Mucosa of descending colon (tissue), 1 donor: Measurements from ENCODE around the genes MKNK1 and DMRTA2.

DNA sequence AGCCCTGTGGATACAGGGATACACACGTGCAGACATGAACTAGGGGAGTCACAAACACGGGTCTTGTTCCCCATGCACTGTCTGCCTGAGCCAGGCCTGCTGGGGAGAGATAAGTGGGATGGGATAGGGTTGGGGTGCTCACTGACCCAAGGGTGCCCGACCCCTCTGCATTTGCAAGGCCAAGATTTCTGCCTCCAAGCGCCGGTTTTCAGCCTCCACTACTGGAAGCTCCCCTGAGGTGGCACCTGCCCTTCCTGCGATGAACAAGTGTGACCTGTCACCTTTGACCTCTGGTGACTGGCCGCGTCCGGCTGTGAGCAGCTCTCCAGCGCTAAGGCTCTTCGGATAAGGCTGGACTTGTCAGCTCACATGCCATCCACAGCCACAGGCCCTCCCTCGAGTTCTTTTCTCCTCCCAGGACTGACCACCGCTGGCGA, 1.7 kb downstream of the CCDC17 start:
- PRO-cap, result unidirectional peak, minus-strand start at position 339 of the sequence

DNA sequence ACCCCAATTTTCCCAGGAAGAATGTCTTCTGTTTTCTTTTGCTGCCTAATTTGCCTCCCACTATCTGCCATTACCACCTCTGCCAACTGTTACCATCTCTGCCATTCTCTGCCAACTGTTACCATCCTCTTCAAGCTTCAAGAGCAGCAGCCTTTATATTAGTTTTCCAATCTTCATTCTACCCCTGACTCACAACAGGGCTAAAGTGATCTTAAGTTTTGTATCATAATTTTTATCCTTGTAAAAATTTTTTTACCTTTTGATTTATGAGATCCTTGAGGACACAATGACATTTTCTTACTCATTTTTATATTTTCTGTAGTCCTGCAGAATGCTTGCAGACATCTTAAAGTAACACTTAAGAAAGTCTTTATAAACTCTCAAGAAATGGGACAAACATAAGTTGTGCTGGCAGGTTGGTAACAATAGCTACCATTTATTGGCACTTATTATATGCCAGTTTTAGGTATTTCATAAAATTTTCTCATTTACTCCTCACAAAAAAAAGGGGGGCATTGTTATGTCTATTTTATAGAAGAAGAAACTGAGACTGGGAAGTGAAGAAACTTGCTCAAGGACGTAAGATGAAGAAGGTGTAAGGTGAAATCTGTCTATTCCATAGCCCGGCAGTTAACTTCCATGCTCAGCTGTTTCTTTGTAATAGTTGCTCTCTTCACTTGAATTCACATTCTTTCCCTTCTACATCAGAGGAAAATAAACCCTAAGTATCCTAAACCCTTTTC, 13.7 kb upstream of the CCDC17 start:
- PRO-cap, result no peak

- PRO-cap, result unidirectional peak, plus-strand start at chr1:46026298
Observed at GRCh38 chr1:46025309-46026543, 106.7 kb downstream of the PIK3R3 start.

- PRO-cap, result no peak
Observed at GRCh38 chr1:46341580-46342351, 1.2 kb downstream of the NSUN4 start.

DNA sequence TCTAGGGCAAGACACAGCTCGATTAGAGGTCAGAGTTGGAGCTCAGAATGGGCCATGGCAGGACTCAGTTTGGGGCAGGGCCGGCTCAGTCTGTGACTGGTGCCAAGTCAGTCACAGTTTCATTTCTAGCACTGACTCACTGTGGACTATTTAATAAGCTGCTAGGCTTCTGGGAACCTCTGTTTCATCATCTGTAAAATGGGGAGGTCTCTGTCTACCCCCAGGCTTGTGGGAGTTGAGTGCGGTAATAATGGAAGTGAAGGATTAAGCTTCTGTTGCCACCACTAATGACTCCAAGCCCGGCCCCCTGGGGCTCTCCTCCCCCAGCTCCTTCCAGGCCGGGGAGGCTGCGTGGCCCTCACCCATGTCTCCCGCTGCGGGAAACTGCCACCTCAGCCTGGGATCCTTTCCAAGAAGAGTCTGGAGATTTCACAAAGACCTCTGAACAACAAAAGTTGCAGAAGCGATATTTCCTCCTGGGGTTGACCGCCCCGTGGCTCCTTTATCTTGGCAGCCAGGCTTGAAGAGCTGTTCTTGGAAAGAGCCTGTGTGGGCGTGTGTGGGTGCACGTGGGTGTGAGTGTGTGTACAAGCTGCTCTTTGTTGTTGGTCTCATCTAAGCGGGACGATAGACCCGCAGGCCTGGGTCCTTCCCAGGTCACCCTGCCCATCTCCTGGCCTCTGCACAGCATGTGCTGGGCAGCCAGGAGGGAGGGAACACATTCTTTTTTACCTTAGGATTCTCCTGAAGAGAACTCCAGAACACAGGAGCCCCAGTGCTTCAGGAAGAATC, 12.9 kb downstream of the TMEM275 start:
- PRO-cap, result no peak

GRCh38 chr1:46603870-46604923, at the start of gene MKNK1:
TSS of gene MKNK1 (minus strand) at chr1:46604268.
- PRO-cap, result bidirectional peak, plus-strand start at chr1:46603993, minus-strand start at chr1:46603933; bidirectional peak, plus-strand start at chr1:46604464, minus-strand start at chr1:46604249

GRCh38 chr1:46749780-46750717, 31.1 kb upstream of the EFCAB14 start:
- PRO-cap, result no peak

DNA sequence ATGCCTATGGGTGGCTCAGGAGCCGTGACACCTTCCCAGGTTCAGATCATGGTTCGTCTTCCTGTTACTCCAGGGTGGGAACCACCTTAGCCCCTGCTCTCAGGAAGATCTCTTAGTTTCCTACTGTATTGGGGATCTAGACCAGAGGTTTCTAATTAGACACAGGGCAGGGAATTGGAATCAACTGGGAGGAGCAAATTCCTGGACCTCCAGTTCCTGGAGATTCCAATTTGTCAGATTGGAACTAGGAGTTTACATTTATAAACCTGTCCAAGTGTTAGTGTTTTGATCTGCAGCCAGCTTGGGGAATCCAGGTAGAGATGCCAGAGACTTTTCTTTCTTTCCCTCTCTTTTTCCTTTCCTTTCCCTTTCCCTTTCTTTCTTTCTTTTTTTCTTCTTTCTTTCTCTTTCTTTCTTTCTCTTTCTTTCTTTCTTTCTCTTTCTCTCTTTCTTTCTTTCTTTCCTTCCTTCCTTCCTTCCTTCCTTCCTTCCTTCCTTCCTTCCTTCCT, 987 bp downstream of the CYP4B1 start:
- PRO-cap, result no peak

- PRO-cap, result no peak
Observed at GRCh38 chr1:47212772-47213873, 18.9 kb downstream of the TAL1 start.

DNA sequence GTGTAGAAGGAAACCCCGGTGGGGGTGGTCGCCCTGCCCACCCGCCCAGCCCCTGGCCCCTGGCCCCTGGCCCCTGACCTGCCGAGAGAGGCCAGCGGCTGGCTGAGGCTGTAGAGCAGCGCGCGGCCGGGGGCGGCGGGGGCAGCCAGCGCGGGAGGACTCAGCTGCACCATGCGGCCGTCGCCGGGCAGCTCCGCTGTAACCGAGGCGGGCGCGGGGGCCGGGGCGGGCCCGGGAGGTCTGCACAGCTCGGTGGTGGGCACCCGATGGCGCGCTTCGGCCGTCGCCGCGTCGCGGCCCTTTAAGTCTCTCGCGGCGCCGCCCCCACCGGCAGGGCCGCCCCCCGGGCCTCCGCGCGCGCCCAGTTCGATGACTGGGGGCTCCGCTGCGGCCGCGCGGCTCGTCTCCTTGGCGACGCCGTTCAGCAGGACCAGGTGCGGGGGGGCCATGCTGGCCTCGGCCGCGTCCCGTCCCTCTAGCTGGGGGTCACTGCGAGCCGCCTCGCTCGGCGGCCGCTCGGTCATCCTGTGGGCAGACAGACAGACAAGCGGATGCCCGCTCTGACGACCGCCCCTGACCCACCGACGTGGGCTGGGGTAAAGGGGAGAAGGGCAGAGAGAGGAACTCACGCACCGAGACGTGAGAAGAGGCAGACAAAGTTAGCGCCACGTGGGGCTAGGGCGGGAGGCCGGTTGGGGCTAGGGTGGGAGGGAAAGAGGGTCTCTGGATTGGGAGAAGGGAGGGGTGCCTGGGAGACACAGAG, 6.5 kb downstream of the TAL1 start:
- PRO-cap, result no peak

DNA sequence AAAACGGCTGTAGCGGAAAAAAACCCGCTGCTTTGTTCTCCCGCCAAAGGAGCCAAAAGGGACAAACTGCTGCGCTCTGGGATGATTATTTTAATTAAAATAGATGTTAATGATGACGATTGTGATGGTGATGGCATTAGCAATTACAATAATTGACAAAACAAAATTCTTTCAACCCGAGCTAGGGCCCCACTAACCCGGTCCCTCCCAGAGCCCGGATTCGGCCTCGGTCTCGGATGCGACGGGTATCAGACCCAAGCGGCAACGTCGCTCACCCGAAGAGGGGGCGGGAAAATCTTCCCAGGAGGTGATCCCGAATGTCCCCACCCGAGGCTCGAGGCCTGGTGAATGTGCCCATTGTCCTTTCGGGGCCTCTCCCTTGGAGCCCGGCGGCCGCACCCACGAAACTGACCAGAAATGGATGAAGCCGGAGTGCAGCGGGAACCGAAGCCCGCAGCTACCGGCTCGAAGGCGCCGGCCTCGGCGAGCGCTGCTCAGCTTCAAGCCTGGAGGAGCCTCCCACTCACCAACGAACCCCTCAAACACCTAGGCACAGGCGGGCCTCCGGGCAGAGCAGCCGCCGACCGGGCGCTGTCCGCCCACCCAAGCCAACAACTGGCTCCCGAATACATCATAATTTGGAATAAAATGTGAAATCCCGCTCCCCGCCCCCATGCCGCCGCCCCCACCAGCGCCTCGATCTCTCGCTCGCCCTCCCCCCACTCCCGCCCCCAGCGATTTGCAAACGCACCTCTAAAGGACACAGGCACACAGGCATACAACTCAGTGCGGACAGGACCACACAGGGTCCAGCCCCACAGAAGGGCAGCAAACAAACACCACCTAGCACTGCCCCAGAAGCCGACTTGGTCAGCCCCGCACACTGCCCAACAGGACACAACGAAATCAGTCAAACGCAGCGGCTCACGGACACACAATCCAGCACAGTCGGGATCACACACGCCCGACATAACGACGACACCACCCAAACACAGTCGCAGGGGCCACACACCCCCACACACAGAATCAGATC, 1.1 kb downstream of the TAL1 start:
- PRO-cap, result bidirectional peak, plus-strand start at position 781 of the sequence, minus-strand start at position 617 of the sequence

DNA sequence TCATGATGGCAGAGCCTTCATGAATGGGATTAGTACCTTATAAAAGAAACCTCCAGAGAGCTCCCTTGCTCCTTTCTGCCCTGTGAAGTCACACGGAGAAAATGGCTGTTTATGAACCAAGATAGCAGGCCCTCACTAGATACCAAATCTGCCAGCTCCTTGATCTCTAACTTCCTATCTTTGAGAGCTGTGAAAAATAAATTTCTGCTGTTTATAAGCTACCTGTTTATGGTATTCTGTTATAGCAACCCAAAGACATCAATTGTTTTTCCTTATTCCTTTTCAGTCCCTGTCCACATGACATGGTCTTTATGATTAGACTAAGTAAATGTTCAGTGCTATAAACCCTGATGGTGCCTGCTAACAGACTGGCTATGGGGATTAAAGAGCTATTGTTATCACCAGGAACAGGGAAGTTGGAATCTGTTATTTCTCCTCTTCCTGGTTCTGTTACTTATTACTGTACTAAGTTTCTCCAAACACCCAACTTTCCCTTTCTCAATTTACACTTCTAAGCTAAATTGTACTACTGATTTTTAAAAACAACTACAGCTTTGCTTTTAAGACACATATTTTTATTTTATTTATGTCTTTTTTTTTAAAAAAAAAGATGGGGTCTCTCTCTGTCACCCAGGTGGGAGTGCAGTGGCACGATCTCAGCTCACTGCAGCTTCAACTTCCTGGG, 9.8 kb upstream of the STIL start:
- PRO-cap, result no peak

DNA sequence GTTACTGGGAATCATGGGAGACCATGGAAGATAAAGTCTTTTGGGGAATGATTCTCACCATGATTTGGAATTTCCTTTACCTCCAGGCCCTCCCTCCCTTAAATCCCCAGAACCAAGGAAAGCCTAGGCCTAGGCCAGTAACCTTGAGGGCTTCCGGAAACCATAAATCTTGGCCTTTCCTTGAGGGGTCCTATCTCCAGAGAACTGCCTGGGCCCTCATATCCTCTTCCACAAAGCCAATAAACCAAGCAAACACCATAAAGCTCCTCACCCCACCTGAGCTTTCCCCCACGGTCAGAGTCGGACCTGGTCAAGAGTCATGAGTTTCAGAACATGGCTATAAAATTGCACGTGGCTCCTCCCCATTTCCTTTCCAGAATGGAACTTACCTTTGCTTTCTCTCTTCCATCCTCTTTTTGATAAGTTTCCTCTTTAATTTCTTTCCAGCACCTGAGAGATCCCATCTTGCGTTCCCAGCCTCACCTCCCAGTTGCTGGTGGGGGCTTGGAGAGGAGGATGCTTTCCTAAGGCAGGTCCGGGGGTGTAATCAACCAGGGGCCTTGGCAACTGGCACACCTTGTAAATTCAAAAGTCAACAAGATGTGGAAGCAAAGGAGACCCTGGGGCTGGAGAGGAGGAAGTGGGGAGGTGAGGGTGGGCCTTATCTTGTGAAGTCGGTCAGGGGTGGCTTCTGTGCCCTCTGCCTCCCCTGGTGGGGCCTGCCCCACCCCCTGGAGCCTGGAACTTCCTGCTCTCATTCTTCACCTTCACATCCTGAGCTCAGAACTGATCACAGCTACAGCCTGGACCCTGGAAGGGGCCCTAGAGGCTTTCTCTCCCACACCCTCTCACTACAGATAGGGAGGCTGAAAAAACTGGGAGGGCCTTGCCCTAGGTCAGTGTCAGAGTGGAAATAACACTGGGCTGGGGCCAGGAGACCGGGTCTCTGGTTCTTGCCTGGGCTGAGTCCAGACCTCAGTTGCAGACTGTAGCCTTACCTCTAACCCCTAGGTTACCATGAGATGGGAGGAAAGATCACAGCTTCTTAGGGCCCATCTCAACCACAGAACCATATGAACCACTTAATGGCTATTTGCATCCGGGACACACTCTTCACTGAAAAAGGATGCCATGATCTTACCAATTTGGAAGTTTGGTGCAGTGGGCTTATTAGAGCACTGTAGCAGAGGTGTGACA, 260.1 kb downstream of the FOXD2 start:
- PRO-cap, result bidirectional peak, plus-strand start at position 365 of the sequence, minus-strand start at position 232 of the sequence; bidirectional peak, plus-strand start at position 764 of the sequence, minus-strand start at position 495 of the sequence; unidirectional peak, plus-strand start at position 899 of the sequence

- PRO-cap, result no peak
Observed at GRCh38 chr1:47764824-47765802, 232.1 kb downstream of the TRABD2B start.

GRCh38 chr1:50047690-50048470, 24.1 kb upstream of the AGBL4 start:
- PRO-cap, result no peak

- PRO-cap, result no peak
Observed at GRCh38 chr1:50109342-50110121, 812 bp downstream of the ELAVL4 start.

DNA sequence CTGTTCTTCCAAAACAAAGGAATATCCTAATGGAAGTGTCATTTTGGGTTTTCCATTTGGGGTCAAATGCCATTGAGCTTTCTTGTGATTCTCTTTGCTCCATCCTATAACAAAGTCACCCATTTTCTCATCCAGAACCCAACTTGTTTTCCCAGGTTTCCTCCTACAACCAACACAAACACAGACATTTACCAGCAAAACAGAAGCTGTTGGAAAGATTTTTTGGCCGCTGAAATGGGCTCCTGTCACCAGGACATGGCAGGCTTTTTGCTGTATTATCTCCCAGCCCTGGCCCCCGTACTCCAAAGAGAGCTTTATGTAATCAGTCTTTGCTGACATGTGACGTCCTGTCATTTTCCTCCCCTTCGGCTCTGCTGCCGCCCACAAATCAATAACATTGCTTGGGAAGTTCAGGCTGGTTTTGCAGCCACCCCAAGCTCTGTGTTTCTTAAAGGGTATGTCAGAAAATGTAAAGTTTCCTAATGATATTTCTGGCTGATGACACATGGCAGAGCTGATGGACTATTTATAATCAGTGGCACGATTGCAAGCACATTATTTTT, 66.9 kb downstream of the ELAVL4 start:
- PRO-cap, result no peak

DNA sequence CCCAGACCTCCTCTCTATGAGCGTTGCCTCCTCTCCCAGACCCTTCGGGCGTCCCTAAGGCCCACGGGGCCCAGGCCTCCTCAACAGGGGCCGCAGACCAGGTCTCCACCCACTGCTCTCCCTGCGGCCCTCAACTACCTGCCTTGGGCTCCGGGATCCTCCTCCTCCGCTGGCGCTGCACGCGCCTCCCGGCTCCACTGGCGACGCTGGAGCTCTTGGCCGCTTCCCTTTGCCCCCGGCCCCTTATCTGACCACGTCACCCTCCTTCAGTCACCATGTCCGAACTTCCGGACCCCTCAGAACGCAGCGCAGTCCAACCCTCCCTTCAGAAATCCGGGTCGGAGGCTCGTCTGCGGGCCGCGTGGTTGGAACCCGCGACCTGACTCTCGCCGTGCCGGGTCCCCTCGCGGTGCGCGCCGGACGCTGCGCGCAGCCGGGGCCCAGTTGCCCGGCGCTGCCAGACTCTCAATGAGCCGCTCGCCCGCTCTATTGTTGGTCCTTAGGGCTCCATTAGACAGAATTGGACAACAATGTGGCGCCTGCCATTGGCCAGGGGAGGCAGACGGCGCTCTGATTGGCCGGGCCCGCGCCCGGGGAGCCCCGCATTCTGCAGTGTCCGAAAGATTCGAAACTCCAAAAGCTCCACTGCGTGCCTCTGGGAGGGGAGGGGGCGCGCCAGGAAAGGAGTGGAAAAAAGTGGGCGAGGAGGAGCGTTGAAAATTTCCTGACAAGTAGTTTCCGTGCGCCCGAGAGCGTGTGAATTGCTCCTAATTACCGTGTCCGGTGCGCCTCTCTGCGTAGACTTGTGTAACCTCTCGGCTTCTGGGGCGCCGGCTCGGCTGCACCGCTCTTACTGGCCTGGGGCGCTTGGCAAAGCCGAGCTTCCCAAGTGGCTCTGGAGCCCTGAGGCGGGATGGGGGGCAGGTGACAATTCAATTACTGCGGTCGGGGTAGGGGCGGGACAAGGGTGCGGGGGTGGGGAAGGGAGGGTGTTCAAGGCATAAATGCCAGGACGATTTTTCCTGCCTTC, at the start of gene DMRTA2:
Gene DMRTA2, minus strand, starts transcription at position 470 of the 1,030 bp plus-strand sequence.
- PRO-cap, result unidirectional peak, plus-strand start at position 424 of the sequence

GRCh38 chr1:50779177-50780033, 180.7 kb downstream of the FAF1 start:
- PRO-cap, result no peak

- PRO-cap, result no peak
Observed at GRCh38 chr1:50842699-50843483, 117.2 kb downstream of the FAF1 start.